GM19239 (cell line): ENCODE data around the gene ELP1.

- RRBS: no CpG with 5 or more reads among the region's 4 CpGs
Measured at GRCh38 chr9:108057194-108057855, 567.8 kb upstream of the KLF4 start.

DNA sequence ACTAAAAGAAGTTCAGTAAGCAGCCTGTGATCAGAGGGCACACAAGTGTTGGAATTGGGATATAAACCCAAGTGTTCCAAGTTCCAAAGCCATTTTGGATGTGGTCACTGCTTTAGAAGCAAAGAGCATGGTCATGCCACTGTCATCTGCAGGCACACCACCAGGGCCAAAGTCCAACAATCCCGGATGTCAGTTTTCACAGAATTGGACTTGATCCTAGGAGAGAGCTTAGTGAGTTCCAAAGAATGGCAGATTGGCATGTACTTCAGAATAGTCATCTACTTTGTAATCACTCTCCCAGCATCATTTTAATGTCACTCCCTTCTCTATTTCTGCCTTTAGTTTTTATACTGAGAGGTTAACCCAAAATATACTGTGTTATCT lies 388.1 kb downstream of the ACTL7B start:
- RRBS: no CpG with 5 or more reads among the region's 1 CpG

- RRBS: no CpG with 5 or more reads among the region's 4 CpGs
Measured at GRCh38 chr9:108869032-108869733, 7.1 kb downstream of the ACTL7A start.

DNA sequence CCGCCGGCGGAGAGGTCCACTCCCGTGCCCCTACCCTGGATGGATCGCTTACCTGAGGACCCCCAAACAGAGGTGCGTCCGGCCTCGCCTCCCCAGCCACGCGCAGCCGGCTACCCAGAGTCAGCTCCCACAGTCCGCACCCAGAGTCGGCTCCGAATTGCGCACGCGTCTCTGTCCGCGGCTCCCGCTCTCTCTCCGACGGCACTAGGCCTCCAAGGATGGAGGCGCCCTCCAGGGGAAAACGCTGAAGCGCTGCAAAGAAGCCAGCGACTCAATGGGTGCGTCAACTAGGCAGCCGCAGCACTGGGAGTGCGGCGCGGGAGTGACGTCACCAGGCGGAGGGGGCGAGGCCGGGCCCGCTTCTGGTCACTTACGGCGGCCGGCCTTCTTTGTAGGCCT lies at the start of gene ELP1:
ELP1 (minus strand) TSS at position 313 of the 399 bp plus-strand sequence.
- RRBS: under 1% methylated on average over 6 of the region's 39 CpGs

GRCh38 chr9:109250973-109252030 lies 69.6 kb downstream of the EPB41L4B start:
- RRBS: no CpG with 5 or more reads among the region's 15 CpGs

GRCh38 chr9:109253937-109254861 lies 66.7 kb downstream of the EPB41L4B start:
- RRBS: no CpG with 5 or more reads among the region's 10 CpGs

- RRBS: no CpG with 5 or more reads among the region's 11 CpGs
Measured at GRCh38 chr9:109286112-109287045, 34.5 kb downstream of the EPB41L4B start.

- RRBS: no CpG with 5 or more reads among the region's 5 CpGs
Measured at GRCh38 chr9:109358960-109359313, 38.1 kb upstream of the EPB41L4B start.

DNA sequence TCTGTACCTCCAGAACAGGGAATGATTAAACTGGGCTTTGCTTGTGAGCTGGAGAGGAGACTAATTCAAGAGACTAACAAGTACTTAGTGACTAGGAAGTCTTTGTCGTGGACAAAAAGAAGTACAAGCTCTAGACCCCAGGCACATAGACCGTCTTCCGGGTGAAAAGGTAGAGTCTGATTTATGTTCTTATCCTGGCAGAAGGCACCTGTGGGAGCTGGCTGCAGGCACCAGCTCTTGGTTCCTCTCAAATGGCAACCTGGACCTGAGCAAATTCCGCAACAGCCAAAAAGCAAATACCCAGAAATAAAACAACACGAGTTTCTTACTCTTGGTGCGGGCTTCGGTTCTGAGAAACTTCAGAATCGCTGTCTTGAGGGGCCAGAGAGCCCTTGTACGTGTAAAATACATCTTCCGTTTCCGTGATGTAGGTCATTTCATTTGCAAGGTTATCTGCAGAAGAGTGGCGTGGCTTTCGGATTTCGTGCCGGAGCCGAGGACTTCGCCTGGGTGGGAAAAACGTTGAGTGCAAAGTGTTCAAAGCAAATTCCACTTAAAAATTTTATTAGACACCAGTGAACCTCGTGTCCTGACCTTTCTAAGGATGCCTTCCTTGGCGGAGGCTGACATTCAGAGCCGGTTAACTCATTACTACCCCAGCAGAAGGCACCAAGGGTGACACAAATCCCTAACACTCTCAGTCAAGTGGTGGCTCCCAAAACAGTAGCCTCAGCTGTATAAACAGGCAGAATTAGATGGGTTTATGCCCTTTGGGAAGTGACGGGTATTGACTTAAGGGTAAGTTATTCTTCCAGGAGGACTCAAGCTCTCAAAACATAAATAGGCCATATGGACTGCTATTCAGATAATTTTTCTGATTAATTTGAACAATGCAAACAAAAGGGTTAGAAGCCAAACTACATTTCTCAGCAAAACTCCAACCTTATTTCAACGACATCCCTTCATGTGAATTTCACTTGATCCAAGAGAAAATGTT lies 77.7 kb downstream of the PTPN3 start:
- RRBS: no CpG with 5 or more reads among the region's 23 CpGs

- RRBS: no CpG with 5 or more reads among the region's 11 CpGs
Measured at GRCh38 chr9:109421092-109421740, 76.9 kb downstream of the PTPN3 start.

DNA sequence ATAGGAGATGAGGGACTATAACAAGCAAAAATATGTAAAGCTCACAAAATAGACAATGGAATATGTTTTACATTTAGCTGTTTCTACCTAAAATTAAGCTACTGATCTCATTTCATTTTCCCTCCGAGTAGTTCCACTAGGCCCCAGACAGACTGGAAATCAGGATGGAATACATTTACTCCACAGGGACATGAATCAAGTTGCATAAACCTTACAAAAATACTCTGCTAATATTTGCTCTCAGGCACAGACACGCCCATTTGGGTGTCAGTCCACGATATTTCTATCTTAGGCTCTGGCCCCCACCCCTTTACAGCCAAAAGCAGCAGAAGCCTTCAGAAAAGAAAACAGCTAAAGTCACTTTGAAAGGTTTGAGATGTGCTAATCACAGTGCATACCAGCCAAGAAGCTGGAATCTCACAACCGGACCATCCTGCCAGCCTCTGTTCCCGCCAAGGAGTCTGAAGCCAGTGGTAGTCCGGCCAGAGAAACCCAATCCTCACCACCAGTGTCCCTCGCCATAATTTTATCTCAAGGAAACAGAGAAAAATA lies 22.6 kb downstream of the PTPN3 start:
- RRBS: 79% methylated on average over 3 of the region's 7 CpGs

- RRBS: no CpG with 5 or more reads among the region's 5 CpGs
Measured at GRCh38 chr9:109781610-109782402, 1.8 kb downstream of the PALM2AKAP2 start.

DNA sequence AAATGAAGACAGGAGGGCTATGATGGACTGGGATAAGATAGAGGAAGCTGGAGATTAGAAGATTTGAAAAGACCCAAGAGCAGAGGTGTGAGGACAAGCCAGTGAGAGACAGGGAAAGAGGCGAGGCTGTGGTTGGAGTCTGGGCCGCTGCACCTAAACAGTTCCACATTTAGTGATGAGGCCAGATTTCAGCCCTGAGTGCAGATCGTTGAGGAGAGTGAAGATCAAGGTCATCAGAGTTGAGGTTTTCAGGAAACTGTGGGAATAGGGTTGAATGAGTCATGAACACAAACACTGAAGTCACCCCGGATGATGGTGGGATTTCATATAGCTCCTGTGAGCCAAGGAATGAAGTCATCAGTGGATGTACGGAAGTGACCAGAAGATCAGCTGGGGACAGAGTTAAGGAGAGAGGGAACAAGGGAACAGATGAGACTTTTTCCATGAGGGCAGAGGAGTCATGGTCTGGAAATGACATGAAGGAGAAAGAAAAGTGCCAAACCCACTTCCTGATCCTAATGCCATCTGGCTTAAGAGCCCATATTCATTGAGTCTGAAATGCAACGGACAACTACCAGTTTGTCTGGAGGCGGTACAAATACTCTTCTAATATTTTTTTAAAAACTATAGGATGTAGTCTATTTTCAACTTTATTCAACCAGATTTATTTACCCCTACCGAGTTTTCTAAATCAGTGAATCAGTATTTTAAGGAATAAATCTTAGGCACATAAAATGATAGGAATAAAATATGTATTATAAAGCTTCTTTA lies 36.5 kb downstream of the PALM2AKAP2 start:
- RRBS: no CpG with 5 or more reads among the region's 8 CpGs

DNA sequence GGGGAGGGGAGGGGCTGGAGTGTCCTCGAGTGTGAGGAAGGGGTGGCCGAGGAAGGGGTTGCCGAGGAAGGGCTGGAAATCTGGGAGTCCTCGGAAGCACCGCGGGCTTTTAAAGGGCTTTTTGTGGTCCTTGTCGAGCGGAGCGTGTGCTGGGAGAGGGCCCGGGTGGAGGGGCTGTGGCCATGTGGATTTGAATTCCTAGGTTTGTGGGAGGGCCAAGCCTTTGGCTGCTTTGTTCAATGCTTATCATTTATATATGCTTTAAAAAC lies 159.2 kb downstream of the C9orf152 start:
- RRBS: no CpG with 5 or more reads among the region's 10 CpGs

DNA sequence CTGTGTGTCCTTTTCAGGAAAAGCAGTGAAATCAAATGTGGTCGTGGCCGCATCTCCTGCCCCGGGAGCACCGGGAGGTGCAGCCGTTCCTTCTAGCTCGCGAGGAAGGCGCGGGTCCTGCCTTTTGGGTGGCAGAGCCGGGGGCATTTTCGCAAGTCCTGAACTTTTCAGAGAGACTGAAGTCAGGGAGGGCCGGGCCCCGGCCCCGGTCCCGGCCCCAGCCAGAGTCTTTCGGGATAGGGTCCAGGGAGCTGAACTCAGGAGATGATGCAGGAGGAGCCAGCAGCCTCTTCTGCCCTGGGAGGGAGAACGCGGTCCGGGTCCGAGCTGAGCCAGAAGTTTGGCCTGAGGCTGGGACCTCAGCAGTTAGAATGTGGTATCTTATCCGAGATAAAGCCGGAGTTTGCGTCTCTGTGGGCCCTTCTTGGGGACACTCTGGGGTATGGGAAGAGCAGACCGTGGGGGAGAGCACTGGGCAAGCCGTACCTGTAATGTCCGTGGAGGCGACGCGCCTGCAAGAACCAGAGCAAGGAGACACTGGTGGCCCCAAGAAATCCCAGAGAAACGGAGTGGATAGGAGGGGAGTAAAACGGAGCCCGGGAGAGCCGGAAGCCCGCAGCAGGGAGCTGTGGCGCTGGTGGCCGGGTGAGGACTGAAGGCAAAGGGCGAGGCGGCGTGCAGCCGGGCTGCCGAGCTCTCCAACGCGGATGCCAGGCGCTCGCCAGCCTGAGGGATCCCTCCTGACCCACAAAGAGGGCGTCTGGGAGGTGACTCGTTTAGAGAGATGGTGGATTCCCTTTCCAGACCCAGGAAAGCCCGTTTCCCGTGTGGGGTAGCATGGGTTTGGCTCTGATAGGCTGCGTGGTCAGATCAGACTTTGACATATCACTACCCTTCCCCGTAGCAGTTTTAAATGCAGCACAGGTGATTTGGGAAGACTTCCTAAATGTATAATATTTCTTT lies 158.5 kb downstream of the C9orf152 start:
- RRBS: 4% methylated on average over 16 of the region's 51 CpGs

GRCh38 chr9:110189000-110189506 lies 18.9 kb downstream of the C9orf152 start:
- RRBS: no CpG with 5 or more reads among the region's 4 CpGs

DNA sequence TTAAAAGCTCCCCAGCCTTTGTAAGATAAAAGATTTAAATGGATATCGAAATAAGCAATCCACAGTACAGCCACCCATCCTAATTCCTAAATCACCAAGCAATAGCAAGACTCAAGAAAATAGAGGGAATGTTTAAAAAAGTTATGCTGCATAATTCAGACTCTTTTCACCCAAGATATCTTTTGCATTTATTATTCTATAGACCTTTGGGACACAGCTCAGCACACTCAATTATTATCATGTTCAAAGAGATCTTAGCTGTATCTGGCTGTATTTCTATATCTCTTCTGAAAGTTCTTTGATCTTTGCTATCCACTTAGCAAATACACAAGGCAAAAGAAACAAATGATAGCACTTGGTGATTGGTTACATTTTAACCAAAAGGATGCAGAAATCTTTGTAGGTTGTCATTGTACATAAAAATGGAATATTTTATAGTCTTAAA lies 6.9 kb upstream of the C9orf152 start:
- RRBS: no CpG with 5 or more reads among the region's 1 CpG

GRCh38 chr9:110254998-110255793 lies 1.1 kb downstream of the TXN start:
- RRBS: 2% methylated on average over 8 of the region's 45 CpGs

- RRBS: no CpG with 5 or more reads among the region's 6 CpGs
Measured at GRCh38 chr9:110650838-110651309, 17.7 kb upstream of the MUSK start.

DNA sequence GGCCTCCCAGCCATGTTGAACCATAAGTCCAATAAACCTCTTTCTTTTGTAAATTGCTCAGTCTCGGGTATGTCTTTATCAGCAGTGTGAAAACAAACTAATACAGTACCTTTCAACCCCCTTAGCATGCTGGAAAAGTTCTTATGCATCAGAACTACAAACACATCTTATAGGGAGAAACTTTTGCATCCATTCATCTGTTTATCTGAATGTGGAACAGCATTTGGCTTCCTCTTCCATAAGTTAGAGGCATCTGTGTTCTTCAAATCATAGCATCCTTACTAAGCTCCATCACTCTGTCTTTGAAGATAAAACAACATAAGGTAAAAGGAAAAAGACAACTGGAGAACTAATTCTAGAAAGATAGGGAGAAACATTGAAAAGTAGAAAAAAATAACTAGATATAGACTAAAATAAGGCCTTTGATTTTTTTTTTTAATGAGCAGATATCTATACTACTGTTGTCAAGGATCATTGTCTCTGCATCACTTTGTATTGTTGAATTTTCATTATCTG lies 140.8 kb downstream of the LPAR1 start:
- RRBS: no CpG with 5 or more reads among the region's 1 CpG